Mesenchymal stem cell of Wharton's jelly (primary cell): ENCODE measurements around the genes ATP6V0A4 and FMC1.

GRCh38 chr7:138797714-138798507 is at the start of gene ATP6V0A4:
TSS of gene ATP6V0A4 (minus strand) at chr7:138798196.
- CAGE, long polyA plus RNA, result no peak

DNA sequence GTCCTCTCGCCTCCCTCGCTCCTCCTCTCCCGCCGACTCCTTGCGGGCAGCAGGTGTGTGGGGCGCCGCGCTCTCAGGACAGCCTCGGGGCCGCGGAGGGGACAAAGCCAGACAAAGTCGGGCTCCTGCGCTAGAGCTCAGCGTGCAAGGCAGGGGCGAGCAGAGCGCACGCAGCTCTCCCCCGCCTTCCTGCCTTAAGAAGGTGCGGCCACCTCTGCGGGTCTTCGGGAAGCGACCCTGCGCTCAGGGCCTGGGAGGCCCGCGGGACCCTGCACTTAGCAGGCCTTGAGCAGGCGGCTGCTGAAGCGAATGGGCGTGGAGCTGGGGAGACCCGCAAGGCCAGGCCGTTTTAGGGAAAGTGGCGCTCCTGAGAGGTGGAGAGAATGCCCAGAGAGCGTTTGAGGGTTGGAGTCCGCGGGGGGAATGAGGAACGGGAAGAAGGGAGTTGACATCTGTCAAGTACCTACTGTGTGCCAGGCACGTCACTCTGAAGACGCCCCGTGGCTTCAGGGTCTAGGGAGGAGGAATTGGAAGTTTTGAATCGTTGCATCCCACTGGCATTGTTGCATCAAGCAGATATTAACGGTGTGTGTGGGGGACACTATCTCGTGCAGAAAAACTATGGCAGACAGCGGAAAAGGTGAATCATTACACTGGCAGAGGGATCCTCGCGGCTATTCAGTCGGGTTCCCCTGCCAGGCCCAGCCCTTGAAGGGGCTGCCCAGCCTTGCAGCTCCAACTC is 776 bp upstream of the KIAA1549 start:
- CAGE, long polyA plus RNA, result no peak

GRCh38 chr7:139034743-139035106 is 1.1 kb downstream of the ZC3HAV1L start:
- CAGE, long polyA plus RNA, result no peak

- CAGE, long polyA plus RNA, result no peak
These were observed at the start of gene FMC1 for GRCh38 chr7:139340870-139341941. TSS of gene FMC1 (plus strand) at chr7:139341337.

DNA sequence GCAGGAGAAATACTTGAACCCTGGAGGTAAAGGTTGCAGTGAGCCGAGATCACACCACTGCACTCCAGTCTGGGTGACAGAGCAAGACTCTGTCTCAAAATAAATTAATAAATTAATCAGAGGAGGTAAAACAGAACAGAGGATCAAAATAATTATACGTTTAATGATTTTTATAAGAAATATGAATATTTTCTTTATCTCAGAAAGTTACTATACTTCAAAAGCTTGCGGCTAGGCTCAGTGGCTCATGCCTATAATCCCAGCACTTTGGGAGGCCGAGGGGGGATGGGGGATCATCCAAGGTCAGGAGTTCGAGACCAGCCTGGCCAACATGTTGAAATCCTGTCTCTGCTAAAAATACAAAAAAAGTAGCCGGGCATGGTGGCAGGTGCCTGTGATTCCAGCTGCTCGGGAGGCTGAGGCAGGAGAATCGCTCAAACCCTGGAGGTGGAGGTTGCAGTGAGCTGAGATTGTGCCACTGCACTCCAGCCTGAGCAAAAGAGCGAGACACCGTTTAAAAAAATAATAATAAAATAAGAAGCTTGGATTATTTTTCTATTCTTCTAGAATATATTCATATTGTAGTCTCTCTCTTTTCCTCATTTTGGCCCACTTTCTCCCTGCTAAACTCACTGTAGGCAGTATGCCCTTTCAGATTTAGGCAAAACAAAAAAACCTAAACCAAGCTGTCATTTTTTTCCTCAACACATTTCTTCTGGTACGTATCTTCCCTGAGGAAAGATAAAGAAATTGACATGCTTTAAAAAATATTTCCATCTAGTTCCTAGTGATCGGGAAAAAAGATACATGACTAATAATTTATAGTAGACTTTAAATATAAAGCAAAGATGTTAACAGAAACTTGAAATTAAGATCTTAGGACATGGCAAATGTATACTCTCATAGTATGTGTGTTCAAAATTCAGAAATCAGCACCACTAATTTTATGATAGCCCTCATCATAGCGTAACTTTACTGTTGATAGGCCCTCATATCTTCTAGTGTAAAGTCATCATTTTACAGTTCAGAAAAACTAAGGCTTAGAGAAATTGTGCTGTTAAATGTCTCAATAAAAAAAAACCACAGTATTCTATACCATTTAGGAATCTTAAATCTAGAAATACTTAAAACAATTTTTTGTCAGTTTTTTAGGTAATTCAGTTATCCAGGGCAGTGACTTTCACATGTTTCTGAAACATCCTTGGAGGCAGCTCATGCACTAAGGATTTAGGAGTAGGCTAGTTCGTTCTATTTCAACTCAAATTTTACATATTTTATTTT is 20.8 kb downstream of the LUC7L2 start:
- CAGE, long polyA plus RNA, result no peak

GRCh38 chr7:139452729-139453332 is 30.6 kb downstream of the KLRG2 start:
- CAGE, long polyA plus RNA, result no peak

GRCh38 chr7:139570567-139571369 is 47.3 kb downstream of the CLEC2L start:
- CAGE, long polyA plus RNA, result no peak

DNA sequence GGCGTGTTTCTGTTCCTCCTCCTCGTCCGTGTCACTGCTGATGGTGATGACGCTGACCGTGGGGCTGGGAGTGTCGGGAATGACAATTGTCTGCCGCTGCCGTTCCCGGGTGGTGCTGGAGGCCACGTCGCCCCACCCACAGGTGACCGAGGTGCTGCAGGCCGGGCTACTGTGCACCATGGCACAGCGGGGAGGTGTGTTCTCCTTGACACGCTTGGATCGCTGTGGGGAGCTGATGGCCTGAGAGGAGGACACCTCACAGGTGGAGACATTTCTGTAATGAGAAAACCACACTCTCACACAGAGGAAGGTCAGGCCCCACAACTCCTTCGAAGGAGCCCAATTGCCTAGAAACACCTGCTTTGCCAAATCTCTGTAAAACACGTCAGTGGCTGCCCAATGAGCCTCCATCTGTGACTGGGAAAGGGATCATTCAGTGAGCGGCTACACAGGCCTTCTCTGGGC is 73.3 kb downstream of the CLEC2L start:
- CAGE, long polyA plus RNA, result no peak

DNA sequence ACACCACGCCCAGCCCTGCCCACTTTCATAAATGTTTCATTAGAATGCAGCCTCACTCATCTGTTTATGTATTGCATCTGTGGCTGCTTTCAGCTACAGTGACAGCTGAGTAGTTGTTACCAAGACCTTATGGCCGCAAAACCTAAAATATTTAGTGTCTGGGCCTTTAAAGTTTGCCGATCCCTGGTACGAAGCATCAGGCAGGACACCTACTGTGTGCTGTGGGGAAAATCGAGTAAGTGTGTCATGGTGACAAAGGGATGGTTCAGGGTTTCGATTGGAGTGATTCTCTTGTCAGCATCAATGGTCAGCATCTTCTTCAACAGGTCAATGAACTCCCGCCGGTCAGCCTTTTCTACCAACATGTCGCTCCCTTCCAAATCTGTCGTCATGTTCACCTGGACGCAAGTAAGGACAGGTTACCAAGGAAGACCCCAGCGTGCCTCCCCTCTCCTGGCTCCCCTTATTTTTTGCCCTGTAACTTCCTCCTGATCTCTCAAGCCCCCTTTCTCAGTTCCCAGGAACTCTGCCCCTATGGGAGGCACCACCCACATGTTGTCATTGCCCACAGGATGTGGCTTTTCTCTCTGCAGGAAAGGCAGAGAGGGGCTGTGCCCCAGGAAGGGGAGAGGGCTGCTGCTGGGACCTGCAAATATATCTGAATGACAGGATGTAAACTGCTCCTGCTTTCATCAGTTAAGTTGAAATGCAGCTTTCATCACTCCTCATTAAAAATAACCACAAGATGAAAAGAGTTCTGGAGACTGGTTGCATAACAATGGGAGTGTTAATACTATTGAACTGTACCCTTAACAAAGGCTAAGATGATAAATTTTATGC is 103.1 kb downstream of the CLEC2L start:
- CAGE, long polyA plus RNA, result no peak

- CAGE, long polyA plus RNA, result no peak
These were observed 112.2 kb downstream of the CLEC2L start for GRCh38 chr7:139635181-139636506.

- CAGE, long polyA plus RNA, result no peak
These were observed 126.6 kb downstream of the HIPK2 start for GRCh38 chr7:139651128-139651675.

GRCh38 chr7:139664739-139665411 is 112.9 kb downstream of the HIPK2 start:
- CAGE, long polyA plus RNA, result no peak

DNA sequence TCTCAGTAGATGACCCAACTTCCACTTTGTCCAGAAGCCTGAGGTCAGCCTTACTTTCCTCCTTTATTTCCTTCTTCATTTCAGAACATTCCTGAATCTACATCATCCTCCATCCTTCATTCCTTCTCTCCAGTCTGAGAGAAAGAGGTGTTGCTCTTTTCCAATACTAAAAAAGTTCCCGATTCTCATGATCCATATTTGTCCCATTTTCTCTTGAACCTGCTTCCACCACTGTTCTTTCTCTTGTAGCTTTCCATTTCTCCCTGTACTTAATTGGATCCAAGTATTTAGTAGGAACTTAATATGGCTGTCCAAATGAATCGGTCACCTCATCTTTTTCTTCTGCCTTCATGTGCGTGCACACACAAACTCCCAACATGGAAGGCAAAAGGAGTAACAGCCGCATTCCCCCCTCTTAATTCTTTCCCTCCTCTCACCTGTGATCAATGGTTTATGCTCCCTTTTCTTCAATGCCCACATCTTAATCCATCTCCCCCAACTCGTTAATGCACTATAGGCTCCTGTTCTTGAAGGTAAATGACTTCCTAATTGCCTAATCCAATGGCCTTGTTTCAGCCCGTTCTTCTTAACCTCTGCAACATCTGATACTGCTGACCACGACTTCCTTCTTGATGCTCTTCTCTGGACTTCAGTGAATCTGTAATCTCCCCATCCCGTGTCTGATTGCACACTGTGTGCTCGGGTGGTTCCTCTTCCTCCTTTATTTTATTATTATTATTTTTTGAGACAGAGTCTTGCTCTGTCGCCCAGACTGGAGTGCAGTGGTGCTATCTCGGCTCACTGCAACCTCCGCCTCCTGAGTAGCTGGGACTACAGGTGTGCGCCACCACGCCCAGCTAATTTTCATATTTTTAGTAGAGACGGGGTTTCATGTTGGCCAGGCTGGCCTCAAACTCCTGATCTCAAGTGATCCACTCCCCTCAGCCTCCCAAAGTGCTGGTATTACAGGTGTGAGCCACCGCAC is 59.1 kb downstream of the HIPK2 start:
- CAGE, long polyA plus RNA, result no peak

- CAGE, long polyA plus RNA, result no peak
These were observed 51.6 kb downstream of the HIPK2 start for GRCh38 chr7:139725828-139727054.

DNA sequence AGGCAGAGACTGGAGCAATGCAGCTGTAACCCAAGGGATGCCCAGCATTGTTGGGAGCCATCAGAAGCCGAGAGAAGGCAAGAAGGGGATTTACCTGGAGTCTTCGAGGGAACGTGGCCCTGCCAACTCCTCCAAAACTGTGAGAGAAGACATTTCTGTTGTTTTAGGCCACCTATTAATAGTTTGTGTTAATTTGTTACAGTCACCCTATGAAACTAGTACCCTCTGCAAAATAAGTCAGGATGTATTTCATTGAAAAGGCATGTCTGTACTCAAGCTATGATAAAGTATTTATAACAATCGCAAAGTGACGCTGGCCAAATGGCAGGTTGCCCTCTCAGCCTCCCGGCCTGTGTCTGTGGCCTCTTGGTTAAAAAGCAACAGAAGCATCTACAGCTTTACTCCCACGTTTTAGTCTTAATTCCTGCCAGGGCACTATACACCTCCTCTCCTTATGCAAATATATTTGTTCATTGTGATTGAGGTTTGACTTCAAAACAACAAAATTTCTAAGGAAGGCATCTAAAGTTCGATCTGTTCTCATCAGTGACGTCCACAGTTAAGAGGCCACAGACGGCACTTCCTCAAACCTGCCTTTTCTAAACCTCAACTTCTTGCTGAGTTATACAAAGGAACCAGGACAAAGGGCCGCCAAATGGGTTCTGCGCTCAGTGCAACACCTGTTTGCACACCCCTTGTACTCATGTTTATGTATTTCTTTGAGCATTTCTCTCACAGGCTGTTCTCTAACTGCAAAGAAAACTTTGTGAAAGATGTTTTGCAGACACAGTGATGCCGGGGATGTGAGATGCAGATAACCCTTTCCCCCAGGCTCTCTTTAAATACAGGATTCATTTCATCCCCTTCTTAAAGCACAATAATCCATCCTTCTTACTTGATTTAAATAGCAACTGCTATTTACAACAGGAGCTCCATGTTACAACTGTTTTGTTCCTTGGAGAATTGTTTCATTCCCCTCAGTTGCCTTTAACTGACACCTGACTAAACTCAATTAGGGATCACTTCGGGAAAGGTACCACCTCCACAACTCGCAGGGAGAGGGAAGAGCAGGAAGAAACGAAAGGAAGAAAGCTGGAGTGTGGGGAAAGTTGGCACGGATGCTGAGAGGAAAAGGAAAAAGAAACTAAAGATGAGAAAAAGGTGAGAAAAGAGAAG is 46.5 kb downstream of the HIPK2 start:
- CAGE, long polyA plus RNA, result no peak

DNA sequence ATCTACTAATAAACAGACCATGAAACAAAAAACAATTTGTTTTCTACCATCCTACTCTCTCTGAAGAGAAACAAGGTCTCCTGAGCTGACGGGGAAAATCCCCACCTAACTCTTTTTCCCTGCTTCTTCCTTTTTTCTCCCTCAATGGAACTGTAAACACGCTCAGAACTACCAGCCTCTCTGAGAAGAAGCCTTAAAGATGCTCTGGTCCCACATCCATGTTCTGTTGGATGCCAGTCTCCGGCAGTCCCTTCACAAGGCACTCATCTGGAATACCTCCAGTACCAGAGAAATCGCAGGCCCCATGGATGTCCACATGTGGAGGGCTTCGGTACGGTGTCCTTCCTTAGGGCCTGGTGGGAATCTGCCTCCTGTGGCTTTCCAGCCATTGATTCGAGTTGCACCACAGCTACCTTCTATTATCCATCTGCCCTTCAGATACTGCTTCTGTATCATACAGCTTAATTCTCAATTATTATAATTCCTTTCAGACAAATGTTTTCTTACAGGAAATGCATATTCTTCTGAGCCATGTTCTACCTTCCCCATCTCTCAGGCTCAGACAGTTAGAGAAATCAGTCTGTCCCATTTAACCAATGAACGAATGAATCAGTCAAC is 22.2 kb downstream of the HIPK2 start:
- CAGE, long polyA plus RNA, result no peak

- CAGE, long polyA plus RNA, result no peak
These were observed 13.7 kb downstream of the PARP12 start for GRCh38 chr7:140048985-140049544.

GRCh38 chr7:140053846-140054162 is 8.9 kb downstream of the PARP12 start:
- CAGE, long polyA plus RNA, result no peak

GRCh38 chr7:140083933-140084637 is 21.3 kb upstream of the PARP12 start:
- CAGE, long polyA plus RNA, result no peak

DNA sequence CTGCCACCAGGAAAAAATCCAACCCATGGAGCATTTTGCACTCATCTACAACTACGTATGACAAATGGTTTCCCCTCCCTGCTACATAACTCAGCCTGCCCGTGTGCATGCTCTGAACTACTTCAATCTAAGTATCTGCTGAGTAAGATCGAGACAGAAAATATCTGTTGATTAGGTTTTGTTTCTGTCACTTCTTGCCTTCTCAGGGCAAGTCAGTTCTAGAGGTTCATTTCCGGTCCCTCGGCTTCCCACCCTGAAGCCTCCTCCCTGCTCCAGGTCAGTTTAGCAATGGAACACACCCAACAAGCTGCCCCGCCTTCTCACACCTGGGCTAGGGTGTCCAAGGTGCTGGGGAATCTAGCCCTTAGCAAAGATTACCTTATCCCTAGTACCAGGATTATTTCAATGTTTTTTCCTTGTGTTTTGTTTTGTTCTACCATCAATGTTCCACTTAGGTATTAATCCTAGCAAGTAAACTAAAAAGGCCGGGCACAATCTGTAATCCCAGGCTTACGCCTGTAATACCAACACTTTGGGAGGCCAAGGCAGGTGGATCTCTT is 35.8 kb upstream of the KDM7A start:
- CAGE, long polyA plus RNA, result no peak